LNCaP clone FGC (cell line): Measurements from ENCODE around the genes ATM and C11orf65.

- RRBS, 2 experiments = no CpG with 5 or more reads among the region's 2 CpGs
These were observed 1.3 kb upstream of the SLN start for GRCh38 chr11:107713222-107713494.

DNA sequence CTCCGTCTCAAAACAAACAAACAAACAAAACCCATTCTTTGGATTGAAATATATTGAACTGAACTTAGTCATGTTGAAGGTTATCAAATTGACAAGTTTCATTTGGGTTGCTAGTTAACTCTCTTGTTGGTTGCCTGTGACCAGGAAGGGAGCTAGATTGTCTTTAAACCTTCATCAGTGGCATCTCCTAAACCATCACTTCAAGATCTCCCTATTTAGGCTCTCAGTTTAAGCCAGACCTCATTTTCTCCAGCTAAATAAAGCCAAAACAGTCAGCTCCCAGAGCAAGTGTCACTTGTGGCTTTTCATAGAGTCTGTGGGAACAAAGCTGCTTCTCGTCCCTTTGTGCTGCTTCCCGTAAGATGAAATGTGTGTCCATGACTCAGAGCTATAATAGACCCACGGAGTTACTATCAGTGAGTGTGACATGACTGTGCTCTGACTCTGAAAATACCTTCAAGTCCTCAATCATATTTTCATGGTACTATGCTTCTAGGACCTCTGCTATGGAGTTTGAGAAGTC is 57.2 kb upstream of the SLN start:
- RRBS, 2 experiments = no CpG with 5 or more reads among the region's 4 CpGs

GRCh38 chr11:107839841-107840462 is 18.6 kb downstream of the SLC35F2 start:
- RRBS, 2 experiments = no CpG with 5 or more reads among the region's 2 CpGs

- RRBS, 2 experiments = no CpG with 5 or more reads among the region's 10 CpGs
These were observed 921 bp downstream of the RAB39A start for GRCh38 chr11:107929191-107929546.

GRCh38 chr11:108095244-108095688 is 26.1 kb upstream of the ACAT1 start:
- RRBS, 2 experiments = no CpG with 5 or more reads among the region's 5 CpGs

DNA sequence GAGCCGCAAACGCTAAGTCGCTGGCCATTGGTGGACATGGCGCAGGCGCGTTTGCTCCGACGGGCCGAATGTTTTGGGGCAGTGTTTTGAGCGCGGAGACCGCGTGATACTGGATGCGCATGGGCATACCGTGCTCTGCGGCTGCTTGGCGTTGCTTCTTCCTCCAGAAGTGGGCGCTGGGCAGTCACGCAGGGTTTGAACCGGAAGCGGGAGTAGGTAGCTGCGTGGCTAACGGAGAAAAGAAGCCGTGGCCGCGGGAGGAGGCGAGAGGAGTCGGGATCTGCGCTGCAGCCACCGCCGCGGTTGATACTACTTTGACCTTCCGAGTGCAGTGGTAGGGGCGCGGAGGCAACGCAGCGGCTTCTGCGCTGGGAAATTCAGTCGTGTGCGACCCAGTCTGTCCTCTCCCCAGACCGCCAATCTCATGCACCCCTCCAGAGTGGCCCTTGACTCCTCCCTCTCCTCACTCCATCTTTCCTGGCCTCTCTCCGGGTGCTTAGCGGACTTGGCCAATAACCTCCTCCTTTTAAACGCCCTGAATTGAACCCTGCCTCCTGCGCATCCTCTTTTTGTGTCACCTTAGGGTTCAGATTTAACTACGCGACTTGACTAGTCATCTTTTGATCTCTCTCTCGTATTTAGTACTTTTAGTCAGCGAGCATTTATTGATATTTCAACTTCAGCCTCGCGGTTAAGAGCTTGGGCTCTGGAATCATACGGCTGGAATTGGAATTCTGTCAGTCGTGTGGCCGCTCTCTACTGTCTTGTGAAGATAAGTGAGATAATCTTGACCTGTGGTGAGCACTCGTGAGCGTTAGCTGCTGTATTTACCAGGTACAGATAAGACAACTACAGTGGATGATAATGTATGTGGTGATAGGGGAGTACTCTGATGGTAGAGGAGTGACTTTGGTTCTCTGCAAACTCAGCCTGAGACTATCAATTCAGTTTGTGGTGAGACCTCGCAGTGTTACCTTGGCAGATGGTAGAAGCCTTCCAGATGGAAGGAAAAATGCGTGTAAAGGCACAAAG is at the start of gene ATM:
Gene ATM (plus strand): TSS at position 215 of the 1,032 bp plus-strand sequence.
- RRBS, 2 experiments = no CpG with 5 or more reads among the region's 58 CpGs

- RRBS, 2 experiments = no CpG with 5 or more reads among the region's 1 CpG
These were observed 118.1 kb downstream of the ATM start for GRCh38 chr11:108340936-108341422.

- RRBS, 2 experiments = under 1 to 2% methylated on average over 5 of the region's 46 CpGs
These were observed at the start of gene C11orf65 for GRCh38 chr11:108466598-108467745. Gene C11orf65 (minus strand): TSS chr11:108467529.

GRCh38 chr11:108497295-108497956 is 758 bp downstream of the POGLUT3 start:
- RRBS, 2 experiments = no CpG with 5 or more reads among the region's 27 CpGs

DNA sequence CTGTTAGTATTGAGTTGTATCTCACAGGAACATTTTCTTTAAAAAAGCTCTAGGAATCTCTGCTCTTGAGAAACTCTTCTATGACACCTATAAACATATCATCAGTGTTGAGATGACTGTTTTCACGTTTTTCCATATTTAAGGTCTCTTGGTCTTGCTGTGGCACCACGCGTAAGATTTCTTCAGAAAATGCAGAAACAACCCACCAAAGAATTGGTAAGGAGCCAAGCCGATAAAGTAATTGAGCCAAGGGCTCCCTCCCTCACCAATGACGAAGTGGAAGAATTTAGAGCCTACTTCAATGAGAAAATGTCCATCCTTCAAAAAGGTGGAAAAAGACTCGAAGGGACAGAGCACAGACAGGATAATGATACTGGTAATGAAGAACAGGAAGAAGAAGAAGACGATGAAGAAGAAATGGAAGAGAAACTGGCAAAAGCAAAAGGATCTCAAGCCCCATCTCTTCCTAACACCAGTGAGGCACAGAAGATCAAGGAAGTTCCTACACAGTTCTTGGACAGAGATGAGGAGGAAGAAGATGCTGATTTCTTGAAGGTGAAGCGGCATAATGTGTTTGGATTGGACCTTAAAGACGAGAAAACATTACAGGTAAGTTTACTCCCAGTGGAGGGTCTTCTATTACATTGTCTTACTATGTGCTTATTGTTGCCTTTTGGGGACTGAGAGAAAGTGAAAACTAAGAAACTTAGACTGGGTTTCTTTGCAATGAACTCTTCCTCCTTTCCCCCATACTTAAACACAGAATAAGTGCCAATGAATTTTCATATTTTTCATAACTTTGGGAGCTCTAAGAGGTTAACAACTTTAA is 58.2 kb downstream of the DDX10 start:
- RRBS, 2 experiments = no CpG with 5 or more reads among the region's 9 CpGs

DNA sequence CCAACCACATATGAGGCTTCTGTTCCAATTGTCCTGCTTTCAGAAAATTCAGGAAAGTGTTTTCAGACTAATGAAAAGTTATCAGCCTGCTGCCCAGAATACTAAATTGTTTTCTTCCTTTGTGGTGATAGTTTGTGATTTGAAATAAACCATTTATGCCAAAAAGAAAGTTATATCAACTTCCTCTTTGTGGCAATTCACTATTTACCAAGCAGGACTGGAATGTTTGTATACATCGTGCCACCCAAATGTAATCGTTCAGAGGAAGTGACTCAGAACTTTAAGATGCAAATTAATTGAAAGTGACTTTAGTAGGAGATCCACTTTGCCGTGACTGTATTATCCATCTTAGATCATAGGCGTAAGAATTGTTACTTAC is 230.9 kb downstream of the DDX10 start:
- RRBS, 2 experiments = no CpG with 5 or more reads among the region's 4 CpGs

- RRBS, 2 experiments = no CpG with 5 or more reads among the region's 5 CpGs
These were observed 270.1 kb downstream of the DDX10 start for GRCh38 chr11:108934847-108935407.

DNA sequence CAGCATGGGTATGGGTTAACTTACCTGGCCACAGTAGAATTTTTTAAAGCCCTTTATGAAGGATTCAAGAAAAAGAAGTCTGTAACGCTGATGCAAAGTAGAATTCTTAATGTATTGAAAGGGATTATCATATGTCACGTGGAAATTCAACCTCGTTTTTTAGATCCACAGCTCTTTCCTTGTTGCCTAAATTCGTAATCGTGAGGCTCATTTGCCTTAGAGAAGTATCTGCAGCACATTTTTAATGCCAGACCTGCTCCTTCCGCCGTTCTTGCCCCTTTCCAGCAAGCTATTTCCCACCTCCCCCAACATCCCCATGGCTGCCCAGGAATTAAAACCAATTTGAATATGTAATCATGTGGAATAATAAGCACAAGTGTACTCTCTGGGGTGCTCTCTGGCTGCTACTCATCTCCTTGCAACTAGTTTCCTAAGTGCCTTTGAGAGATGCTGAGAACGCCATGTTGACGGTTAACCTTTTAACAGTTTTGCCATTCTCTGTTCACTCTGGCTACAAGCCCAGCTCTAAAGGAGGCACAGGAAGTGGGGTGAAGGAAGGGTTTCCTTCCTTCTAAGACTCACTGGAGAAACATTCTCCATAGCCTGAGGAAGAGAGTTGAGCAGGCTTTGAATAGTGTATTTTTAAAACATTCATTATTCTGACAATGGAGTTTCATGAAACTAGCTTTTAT is 122.2 kb upstream of the ZC3H12C start:
- RRBS, 2 experiments = no CpG with 5 or more reads among the region's 9 CpGs

DNA sequence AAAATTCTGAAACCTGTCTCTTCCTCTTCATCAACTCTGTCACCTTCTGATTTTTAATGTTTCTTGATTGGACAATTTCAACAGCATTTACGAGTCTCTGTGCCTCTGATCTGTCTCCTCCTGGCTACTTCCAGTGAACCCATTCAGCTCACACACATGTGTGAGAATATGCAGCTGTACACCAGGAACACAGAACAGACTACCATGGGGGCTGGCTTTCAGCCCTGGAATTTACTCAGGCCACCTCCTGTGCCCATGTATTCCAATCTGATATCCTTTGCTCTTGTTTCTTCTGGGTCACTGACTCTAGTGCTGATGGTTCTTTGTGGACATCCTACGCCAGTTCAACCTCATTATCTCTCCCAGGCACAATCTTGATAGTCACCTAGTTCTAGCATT is 23.1 kb upstream of the ZC3H12C start:
- RRBS, 2 experiments = no CpG with 5 or more reads among the region's 2 CpGs

- RRBS, 2 experiments = 6 to 13% methylated on average over 12 of the region's 25 CpGs
These were observed 155 bp downstream of the ZC3H12C start for GRCh38 chr11:110093463-110093631.

DNA sequence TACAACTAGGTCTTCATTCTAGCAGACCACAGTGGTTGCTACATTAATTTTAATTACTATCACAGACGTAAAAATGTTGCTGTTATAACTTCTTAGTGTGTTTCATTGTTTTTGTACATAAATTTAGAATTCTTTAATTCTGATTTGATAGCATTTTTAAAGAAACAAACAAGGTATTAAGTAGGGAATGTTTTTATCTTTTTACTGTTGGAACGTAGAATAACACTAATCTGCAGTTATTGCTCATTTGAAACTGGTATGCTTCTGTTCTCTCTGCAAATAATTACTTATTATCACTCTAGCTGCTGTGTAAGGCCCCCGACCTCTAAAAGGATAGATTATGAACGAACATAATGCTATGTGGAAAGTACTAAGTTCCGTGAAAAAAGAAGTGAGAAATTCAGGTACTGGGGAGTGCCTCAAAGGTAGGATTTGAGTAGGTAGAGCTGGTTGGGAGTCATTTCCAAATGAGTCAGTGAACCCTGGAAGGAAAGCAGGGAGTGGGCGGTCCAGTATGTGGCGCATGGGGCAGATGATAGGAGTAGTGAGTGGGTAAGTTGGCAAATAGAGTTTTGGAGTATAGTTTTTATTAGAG is 2.2 kb downstream of the ZC3H12C start:
- RRBS, 2 experiments = no CpG with 5 or more reads among the region's 7 CpGs

DNA sequence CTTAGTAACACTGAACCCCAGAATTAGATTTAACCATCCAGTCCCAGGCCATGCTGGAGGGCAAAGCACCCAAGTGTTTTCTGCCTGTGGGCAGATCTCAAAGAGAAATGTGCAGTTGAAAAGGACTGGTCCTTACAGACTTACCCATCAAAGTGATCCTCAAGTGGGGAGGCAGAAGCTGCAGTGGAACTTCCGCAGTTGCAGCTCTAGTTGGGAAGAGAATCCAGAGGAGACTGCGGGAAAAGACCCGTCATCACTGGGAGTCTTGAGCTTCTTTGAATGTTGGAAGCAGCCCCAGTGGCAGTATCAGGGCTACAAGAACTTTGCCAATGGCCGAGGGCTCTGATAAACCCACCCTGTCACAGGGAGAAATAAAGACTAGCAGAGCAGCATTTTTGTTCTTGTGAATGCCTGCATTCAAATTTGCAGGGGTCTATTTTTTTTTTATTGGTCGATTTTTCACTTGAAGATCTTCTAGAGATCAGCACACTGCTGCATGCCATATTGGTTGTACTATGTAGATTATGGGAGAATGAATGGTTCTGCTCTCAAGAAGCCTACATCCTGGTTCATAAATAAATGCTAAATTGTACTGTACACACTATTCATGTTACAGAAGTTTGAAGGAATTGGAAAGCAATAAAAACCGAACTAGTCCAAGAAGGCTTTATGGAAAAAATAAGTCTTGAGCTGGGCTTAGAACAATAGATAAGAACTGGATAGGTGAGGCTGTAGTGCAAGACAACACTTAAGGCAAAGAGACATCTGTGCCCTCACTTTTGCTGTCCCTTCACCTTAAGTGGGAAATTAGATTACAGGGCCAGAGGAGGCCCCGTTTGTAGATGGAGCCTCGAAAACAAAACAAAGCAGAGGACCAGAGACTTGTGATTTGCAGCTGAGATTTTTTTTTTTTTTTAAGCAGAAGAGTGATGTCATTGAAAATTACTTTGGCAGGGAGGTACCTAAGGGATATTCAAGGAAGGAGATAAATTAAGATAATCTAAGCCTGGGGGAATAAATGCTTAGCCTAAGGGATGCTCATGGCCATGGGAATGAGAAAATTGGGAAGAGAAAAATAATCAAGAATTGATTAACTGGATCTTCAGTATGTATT is 31.1 kb downstream of the ZC3H12C start:
- RRBS, 2 experiments = no CpG with 5 or more reads among the region's 8 CpGs

- RRBS, 2 experiments = no CpG with 5 or more reads among the region's 3 CpGs
These were observed 53.3 kb upstream of the FDX1 start for GRCh38 chr11:110376461-110376907.

GRCh38 chr11:110434539-110435373 is 5.0 kb downstream of the FDX1 start:
- RRBS, 2 experiments = no CpG with 5 or more reads among the region's 10 CpGs

DNA sequence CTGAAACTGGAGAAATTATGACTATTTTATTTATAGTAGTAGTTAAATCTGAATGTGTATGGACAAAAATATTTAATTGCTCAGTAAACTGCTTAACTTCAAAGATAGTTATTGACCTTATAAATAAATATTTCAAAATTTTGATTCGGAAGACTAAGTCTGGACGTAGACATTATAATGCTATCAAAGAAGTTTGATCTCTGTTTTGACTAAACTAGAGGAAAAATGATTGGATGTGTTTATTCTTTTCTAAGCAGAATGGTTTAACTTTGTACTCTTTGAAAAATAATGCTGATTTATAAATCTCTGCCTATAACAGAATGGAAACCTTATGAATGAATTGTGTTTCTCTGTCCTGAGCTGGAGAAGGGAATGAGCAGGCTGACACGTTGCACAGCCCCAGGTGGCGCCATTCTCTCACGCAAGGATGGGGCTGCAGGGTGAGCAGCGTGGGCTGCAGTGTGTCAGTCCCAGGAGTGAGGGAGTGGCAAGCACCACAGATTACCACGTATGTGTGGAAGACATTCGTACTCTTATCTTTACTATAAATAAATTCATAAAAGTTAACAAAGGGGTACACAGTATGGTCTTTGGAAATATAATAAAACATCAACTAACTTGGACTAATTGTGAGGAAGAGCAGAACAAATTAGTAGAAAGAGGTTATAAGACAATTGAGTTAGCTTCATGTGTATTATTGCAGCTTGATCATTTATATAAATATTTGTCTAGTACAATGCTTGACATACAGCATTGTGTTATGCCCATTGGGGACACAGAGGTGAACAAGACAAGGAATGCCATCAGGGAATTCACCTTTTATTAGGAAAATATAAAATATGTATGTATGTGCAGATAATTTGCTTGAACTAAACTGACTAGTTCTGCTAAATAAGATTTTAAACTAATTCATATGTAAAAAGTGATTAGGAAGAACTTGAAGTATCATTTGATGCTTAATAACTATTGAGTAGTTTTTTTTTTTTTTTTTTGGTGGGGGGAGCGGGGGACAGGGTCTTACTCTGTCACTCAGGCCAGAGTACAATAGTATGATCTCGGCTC is 33.5 kb downstream of the FDX1 start:
- RRBS, 2 experiments = no CpG with 5 or more reads among the region's 10 CpGs